Uterus (tissue), 7 donors: ENCODE measurements around a stretch of chr5.

- PRO-cap, 4 experiments = no peak in any of the 4 experiments
- RAMPAGE, long total RNA, 2 experiments = no peak in any of the 2 experiments
- RRBS = no CpG with 5 or more reads among the region's 20 CpGs
These were observed 28.6 kb upstream of the WWC1 start for GRCh38 chr5:168262730-168263453.

DNA sequence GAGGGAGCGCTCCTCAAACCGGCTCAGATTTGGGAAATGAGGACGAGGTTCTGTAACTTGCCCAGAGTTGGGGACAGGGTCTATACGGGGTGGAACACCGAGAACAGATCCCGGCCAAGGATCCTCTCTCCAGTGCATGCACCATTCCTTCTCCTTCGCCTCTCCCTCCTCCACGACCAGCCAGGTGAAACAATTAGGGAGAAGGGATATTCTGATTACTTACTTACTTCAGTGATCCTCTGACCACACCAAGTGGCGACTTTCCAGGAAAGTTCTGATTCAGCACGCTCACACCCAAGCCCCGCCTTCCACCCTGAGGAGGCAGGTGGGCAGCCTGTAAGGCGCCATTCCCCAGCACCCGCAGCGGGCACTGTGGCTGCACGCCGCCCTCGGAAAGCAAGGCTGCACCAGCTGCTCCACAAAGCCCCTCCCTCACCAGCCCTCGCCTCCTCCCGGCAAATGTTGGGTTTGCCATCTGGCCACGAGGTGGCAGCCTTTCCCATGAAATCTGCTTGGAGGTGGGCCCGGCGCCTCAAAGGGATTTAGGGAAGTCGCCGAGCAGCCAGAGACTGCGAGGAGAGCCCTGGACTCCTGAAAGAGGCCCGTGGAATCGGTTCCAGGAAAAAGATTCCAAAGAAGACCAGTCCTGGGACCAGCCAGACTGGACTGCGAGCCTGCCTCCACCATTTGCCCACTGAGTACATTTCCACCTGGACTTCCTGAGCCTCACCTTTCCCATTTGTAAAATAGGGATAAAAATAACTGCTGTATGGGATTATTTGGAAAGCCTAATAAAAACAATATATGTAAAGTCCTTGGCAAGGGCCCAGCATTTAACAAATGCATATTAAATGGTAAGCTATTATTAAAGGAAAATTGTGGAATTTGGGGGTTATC, 22.1 kb upstream of the WWC1 start:
- PRO-cap, 4 experiments = peak in 1 of 4 experiments; most common plus-strand start position 535 of the sequence (in 1); most common minus-strand start position 372 of the sequence (in 1)
- RAMPAGE, long total RNA, 2 experiments = no peak in any of the 2 experiments
- RRBS = 8% methylated on average over 9 of the region's 28 CpGs

- PRO-cap, 4 experiments = no peak in any of the 4 experiments
- RAMPAGE, long total RNA, 2 experiments = no peak in any of the 2 experiments
- RRBS = 93% methylated on average over 3 of the region's 14 CpGs
These were observed 62.3 kb upstream of the RARS1 start for GRCh38 chr5:168423535-168424757.

GRCh38 chr5:168600362-168600819, 21.2 kb upstream of the PANK3 start:
- PRO-cap, 4 experiments = no peak in any of the 4 experiments
- RAMPAGE, long total RNA, 2 experiments = no peak in any of the 2 experiments
- RRBS = no CpG with 5 or more reads among the region's 3 CpGs

DNA sequence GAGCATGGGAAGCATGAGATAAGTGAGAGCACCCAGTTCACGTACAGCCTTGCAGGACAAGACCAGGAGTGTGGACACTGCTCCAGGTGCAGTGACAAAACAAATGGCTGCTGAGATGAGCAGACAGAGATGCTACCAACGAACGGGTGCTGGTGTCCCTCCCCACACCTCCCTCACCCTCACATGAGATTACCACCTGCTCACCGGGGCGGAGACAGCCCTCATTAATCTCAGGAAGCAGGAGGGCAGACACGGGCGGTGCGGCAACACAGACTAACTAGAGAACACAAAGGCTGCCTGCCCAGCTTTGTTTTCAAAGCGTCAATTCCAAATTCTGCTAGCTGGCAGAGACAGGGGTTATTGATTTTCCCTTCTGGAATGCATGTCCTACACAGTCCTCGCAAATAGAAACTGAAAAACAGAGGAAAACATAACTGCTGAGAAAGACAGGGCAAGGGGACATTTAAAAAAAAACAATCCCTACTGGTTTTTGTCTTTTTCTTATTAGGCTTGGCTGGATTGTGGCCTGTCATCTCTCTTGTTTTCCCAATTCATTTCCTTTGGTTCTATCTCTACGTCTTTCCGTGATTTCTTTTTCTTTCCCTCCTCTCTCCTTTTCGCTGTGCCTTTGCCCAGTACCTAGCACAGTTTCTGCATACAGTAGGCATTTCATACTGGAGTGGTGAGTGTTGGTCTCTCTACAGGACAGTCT, 298.4 kb upstream of the PANK3 start:
- PRO-cap, 4 experiments = no peak in any of the 4 experiments
- RAMPAGE, long total RNA, 2 experiments = no peak in any of the 2 experiments
- RRBS = no CpG with 5 or more reads among the region's 13 CpGs

- PRO-cap, 4 experiments = no peak in any of the 4 experiments
- RAMPAGE, long total RNA, 2 experiments = no peak in any of the 2 experiments
- RRBS = no CpG with 5 or more reads among the region's 14 CpGs
These were observed 304.0 kb upstream of the PANK3 start for GRCh38 chr5:168883168-168883658.

- PRO-cap, 4 experiments = no peak in any of the 4 experiments
- RAMPAGE, long total RNA, 2 experiments = no peak in any of the 2 experiments
- RRBS = no CpG with 5 or more reads among the region's 11 CpGs
These were observed 58.8 kb downstream of the DOCK2 start for GRCh38 chr5:169695528-169696525.

- PRO-cap, 4 experiments = no peak in any of the 4 experiments
- RAMPAGE, long total RNA, 2 experiments = no peak in any of the 2 experiments
- RRBS = no CpG with 5 or more reads among the region's 2 CpGs
These were observed 124.7 kb downstream of the INSYN2B start for GRCh38 chr5:169855536-169856097.

GRCh38 chr5:170238276-170238999, 5.7 kb downstream of the C5orf58 start:
- PRO-cap, 4 experiments = no peak in any of the 4 experiments
- RAMPAGE, long total RNA, 2 experiments = no peak in any of the 2 experiments
- RRBS = no CpG with 5 or more reads among the region's 1 CpG

- PRO-cap, 4 experiments = no peak in any of the 4 experiments
- RAMPAGE, long total RNA, 2 experiments = no peak in any of the 2 experiments
- RRBS = no CpG with 5 or more reads among the region's 10 CpGs
These were observed 11.6 kb downstream of the C5orf58 start for GRCh38 chr5:170244361-170244869.

DNA sequence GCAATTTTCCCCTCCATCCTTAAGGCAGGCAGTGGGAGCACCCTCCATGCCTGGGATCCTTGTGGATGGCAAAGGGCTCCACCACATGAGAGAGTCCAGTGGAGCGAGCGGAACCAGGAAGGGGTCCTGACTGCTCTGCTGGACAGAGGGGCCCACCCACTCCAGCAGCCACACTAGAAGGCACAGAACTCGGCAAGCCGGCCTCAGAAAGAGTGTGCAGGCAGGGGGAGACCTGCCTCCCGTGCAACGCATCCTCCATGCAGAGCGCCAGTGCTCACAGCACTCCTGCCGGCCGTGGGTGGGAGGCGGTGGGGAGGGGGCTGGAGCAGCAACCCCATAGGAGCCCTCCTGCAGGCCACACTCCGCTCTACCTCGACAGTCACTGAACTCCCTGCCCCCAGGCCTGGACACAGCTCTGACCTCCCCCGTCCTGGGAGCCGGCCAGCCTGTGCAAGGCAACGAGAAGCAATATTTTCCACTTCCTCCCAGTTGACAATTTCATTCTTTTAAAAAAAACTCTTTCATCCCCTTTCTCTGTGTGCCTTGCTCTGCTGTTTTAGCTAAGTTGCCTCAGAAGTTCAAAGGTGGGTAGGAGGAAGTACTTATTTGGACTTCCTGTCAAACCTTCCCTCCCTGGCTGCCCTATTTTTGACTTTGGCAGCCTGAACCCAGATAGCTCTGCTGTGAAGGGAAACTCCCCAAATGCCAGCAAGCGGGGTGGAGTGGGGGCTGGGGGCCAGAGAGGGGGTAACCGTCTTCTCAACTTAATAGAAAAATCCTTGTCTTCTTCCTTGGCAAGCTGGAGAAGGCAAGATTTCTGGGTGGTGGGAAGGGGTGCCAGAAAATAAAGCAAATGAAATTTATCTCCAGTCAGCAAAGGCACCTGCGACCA, 5.4 kb upstream of the LCP2 start:
- PRO-cap, 4 experiments = peak in 1 of 4 experiments; most common plus-strand start position 645 of the sequence (in 1); most common minus-strand start position 269 of the sequence (in 1)
- RAMPAGE, long total RNA, 2 experiments = no peak in any of the 2 experiments
- RRBS = 22% methylated on average over 3 of the region's 18 CpGs

GRCh38 chr5:170310282-170310748, 12.7 kb upstream of the LCP2 start:
- PRO-cap, 4 experiments = no peak in any of the 4 experiments
- RAMPAGE, long total RNA, 2 experiments = no peak in any of the 2 experiments
- RRBS = no CpG with 5 or more reads among the region's 3 CpGs

- PRO-cap, 4 experiments = peak in 1 of 4 experiments; most common plus-strand start chr5:170312974 (in 1); most common minus-strand start chr5:170312787 (in 1)
- RAMPAGE, long total RNA, 2 experiments = no peak in any of the 2 experiments
- RRBS = no CpG with 5 or more reads among the region's 5 CpGs
These were observed 15.1 kb upstream of the LCP2 start for GRCh38 chr5:170312533-170313196.

GRCh38 chr5:170390687-170391172, 1.6 kb upstream of the KCNMB1 start:
- PRO-cap, 4 experiments = peak in 1 of 4 experiments; most common minus-strand start chr5:170390932 (in 1)
- RAMPAGE, long total RNA, 2 experiments = no peak in any of the 2 experiments
- RRBS = no CpG with 5 or more reads among the region's 6 CpGs

DNA sequence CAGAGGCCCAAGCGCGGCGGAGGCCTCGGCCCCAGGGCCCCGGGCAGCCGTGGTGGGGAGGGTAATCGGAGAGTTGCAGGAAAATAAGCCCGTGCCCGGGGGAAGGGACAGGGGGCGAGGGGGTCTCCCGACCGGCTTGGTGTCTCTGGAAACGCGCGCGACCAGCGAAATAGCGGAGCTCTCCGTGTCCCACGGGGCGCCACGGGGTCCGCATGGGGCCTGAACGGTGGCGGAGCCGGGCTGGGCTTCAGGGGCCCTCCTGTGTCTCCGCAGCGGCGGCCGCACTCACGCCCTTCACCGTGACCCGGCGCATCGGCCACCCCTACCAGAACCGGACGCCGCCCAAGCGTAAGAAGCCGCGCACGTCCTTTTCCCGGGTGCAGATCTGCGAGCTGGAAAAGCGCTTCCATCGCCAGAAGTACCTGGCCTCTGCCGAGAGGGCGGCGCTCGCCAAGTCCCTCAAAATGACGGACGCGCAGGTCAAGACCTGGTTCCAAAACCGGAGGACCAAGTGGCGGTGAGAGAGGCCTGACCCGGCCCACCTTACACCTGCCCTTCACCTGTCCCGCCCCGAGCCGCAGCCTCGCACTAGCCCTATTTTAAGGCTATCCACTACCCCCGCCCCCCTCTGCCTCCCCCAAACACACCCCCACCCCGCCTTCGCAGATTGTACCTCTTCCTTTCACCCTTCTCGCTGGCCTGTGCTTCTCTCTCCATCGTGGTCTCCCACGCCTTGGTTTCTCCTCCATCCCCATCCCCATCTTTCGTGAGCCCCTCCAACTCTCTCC, 1.0 kb downstream of the TLX3 start:
- PRO-cap, 4 experiments = no peak in any of the 4 experiments
- RAMPAGE, long total RNA, 2 experiments = no peak in any of the 2 experiments
- RRBS = 7% methylated on average over 35 of the region's 67 CpGs

DNA sequence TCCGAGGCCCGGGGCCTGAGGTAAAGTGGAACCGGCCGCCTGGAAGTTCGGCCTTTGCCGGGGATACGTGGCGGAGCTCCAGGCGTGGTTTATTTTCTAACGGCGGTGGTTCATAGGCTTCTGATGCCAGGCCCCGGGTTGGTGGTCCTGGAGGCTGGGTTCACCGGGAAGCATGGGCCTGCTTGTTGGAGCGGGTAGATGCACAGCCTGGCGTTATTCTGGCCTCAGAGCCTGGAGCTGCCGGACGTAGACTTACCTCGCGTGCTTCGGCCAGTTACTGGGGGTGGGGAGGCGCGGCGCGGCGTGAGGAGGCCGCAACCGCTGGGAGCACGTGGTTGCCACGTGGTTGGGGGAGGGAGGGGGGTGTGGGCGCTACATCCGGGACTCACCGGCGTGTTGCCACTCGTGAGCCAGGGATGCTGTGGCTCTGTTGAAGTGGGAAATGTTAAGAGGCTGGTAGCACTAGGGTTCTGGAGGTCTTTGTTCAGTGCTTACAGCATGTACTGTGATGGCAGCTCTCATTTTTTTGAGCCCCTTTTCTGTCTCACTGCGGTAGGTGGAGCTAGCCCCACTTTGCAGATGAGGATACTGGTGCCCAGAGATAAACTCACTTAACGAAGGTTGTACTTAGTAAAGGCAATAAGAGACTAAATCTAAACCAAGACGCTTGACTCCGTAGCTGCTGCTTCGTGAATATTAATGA, 748 bp downstream of the NPM1 start:
- PRO-cap, 4 experiments = peak in 4 of 4 experiments; most common plus-strand start position 402 of the sequence (in 2); most common minus-strand start position 279 of the sequence (in 4)
- RAMPAGE, long total RNA, 2 experiments = no peak in any of the 2 experiments
- RRBS = 2% methylated on average over 13 of the region's 39 CpGs

GRCh38 chr5:171419748-171420791, 623 bp downstream of the FGF18 start:
- PRO-cap, 4 experiments = peak in 1 of 4 experiments; most common plus-strand start chr5:171420631 (in 1); most common minus-strand start chr5:171420412 (in 1)
- RAMPAGE, long total RNA, 2 experiments = no peak in any of the 2 experiments
- RRBS = 2% methylated on average over 61 of the region's 118 CpGs

- PRO-cap, 4 experiments = no peak in any of the 4 experiments
- RAMPAGE, long total RNA, 2 experiments = no peak in any of the 2 experiments
- RRBS = no CpG with 5 or more reads among the region's 2 CpGs
These were observed 150.9 kb downstream of the FGF18 start for GRCh38 chr5:171570175-171570918.

DNA sequence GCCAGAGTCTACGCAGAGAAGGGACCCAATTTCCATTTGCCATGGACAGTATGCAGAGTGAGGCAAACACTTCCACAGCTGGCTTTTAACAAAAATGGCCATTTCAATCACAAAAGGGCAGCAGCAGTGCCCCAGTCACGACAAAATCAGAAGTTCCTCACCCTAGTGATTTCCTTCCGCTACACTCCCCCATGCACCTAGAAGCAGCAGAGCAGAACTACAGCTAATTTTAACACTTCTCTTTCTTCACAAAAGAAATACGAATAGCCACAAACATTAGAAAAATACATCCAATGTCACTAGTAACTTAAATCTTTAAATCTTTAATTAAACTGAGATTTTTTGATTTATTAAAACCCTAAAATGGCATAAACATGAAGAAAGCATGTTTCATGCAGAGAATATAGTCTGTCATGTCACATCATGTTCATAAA, 27.8 kb downstream of the FBXW11 start:
- PRO-cap, 4 experiments = no peak in any of the 4 experiments
- RAMPAGE, long total RNA, 2 experiments = no peak in any of the 2 experiments
- RRBS = no CpG with 5 or more reads among the region's 4 CpGs

GRCh38 chr5:172053250-172053482, 46.7 kb upstream of the FBXW11 start:
- PRO-cap, 4 experiments = no peak in any of the 4 experiments
- RAMPAGE, long total RNA, 2 experiments = no peak in any of the 2 experiments
- RRBS = no CpG with 5 or more reads among the region's 2 CpGs